Rectum (tissue), 1 donor: ENCODE measurements around the genes MMP25 and IL32.

- PRO-cap: unidirectional peak, plus-strand start at chr16:2340156; bidirectional peak, plus-strand start at chr16:2340361, minus-strand start at chr16:2340257
Measured at GRCh38 chr16:2339395-2340426, 817 bp downstream of the ABCA3 start.

GRCh38 chr16:2482627-2483189 is 7.8 kb downstream of the TBC1D24 start:
- PRO-cap: bidirectional peak, plus-strand start at chr16:2482961, minus-strand start at chr16:2482922

DNA sequence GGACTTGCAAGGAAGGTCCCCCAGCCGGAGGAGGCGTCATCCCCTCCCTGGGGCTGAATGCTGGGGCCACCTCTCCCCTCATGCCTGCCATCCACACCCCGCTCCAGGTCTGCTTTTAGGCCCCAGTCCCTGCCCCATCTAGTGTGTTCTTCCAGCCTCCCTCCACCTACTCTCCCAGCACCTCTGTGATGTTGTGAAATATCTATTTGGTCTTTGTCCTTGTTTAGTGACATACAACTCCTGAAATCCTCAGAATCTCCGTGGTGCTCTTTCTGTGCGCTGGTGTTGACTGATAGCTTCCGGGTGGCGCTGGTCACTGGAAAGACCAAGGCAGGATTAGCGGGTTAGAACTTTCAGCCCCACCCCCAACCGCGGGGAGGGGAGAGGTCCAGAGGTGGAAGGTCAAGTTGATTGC is 10.0 kb downstream of the TBC1D24 start:
- PRO-cap: no peak

DNA sequence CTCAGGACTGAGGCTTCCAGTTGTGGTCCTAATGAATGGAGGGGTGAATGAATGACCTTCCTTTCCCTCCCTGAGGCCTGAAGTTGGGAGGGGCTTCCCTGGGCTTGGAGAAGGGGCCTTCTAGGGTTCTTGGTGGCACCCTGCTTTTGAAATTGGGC is 1.1 kb downstream of the ATP6V0C start:
- PRO-cap: no peak

- PRO-cap: no peak
Measured at GRCh38 chr16:2540285-2541092, 2.7 kb downstream of the PDPK1 start.

DNA sequence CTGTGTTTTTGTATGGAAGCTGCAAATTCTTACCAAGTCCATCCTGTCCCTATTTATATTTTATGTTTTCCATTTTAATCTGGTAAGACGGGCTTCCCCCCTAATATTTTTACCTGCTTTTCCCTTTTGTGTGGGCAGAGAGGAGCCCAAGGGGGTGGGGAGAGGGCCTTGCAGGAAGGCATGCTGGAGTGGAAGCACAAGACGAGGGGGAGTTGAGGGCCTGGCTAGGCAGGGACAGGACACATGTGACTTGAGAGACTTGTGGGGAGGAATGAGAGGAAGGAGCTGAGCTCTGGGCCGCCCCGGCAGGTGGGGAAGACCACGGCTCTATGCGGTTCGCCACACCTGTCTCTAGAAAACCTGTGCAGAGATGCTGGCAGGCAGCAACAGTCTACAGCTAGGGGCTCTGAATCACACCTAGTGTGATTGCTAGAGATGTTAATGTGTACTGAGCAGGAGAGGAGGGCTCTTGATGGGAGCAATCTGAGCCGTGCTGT is 50.1 kb downstream of the PDPK1 start:
- PRO-cap: no peak

GRCh38 chr16:2668171-2668445 is 14.2 kb upstream of the KCTD5 start:
- PRO-cap: no peak

DNA sequence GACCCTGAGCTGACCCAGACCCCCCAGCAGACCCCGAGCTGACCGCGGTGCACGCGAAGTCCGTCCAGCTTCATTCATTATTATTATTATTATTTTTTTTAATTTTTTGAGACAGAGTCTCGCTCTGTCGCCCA is 280 bp upstream of the PRSS27 start:
- PRO-cap: no peak

DNA sequence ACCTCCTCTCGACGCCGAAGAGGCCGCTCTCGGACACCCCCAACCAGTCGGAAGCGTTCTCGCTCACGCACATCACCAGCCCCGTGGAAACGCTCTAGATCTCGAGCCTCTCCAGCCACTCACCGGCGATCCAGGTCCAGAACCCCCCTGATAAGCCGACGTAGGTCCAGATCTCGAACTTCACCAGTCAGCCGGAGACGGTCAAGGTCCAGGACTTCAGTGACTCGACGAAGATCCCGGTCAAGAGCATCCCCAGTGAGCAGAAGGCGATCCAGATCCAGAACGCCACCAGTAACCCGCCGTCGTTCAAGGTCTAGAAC is 11.1 kb downstream of the ELOB start:
- PRO-cap: no peak

DNA sequence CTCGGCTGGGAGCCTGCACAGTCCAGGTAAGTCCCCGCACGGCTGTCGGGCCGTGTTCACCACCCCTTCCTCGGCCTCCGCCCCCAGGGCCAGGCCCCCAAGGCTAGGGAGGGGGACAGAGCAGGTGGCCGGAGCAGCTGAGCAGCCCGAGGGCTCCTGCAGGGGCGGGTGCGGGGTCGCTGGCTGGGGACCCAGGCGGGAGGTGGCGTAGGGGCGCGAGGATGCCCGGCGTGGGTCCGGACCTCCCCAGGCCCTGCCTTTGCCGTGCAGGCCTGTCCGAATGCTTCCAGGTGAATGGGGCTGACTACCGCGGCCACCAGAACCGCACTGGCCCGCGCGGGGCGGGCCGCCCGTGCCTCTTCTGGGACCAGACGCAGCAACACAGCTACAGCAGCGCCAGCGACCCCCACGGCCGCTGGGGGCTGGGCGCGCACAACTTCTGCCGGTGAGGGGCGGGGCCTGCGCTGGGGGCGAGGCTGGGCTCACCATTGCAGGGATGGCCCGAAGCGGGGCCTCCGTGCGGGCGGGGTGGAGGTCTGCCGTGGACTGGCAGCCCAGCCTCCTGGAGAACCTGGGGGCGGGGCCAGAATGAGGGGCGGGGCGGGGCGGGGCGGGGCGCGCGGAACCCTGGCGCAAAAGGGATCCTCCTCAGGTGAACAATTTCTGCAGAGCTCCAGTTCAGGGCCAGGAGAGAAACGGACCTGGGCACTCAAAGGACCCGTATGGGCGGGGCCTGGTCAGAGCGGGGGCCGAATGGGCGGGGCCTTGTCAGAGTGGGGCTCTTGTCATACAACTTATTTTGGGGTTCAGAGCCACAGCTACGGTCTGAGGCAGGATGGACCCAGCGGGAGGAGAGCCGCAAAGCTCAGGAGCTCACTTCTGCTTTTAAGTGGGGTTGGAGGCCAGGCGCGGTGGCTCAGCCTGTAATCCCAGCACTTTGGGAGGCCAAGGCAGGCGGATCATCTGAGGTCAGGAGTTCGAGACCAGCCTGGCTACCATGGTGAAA is 817 bp downstream of the KREMEN2 start:
- PRO-cap: unidirectional peak, plus-strand start at position 676 of the sequence

GRCh38 chr16:2966653-2967296 is 2.4 kb upstream of the PAQR4 start:
- PRO-cap: bidirectional peak, plus-strand start at chr16:2967053, minus-strand start at chr16:2966764

GRCh38 chr16:2970702-2971643 is 1.8 kb downstream of the PAQR4 start:
- PRO-cap: no peak

GRCh38 chr16:2976572-2977222 is 3.5 kb downstream of the PKMYT1 start:
- PRO-cap: no peak

DNA sequence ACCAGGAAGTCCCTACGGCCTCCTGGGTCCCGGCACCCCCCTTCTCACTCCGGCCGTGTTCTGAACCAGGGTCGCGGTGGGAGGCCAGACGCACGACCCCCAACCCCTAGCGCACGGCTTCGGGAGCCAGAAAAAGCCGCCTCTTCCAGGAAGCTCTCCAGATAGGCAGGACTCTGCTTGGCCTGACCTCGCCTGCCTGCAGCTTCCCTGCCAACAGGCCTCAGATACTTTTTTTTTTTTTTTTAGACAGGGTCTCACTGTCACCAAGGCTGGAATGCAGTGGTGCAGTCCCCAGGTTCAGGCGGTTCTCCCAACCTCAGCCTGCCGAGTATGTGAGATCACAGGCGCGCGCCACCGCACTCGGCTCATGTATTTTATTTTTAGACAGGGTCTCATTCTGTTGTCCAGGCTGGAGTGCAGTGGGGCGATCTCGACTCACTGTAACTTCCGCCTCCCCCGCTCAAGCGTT is 603 bp upstream of the PKMYT1 start:
- PRO-cap: unidirectional peak, minus-strand start at position 61 of the sequence

DNA sequence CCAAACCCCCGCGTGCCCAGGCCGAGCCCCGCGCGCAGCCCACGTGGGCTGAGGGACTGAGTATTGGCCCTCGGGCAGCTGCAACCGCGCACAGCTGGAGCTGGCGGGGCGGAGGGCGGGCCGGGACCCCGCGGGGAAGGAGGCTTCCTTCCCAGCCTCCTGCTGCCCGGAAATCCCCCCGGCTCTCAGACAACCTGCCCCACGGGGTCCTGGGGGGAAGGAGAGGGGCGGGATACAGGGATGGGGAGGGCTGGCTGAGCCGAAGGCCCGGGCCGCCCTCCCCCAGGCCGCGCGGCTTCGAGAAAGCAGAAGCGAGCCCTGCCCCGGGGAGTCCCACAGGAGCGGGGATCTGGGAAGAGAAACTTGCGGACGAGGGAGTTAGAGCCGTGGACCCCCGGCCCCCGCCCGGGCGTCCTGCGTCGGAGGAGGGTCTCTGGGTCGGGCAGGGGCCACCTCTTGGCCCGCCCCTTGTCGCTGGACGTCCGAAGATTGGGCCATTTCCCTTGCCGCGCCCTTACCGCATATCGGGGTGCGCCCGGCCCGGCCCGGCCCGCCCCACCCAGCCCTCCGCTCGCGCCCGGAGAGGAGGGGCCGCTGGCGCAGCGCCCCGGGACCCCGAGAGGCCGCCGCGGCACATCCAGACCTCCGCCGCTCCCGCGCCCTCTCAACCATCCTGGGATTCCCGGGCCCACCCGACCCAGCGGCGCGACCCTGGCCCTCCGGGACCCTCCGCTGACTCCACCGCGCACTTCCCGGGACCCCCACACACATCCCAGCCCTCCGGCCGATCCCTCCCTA is at the start of gene MMP25:
MMP25 (plus strand) TSS at position 558 of the 798 bp plus-strand sequence.
- PRO-cap: bidirectional peak, plus-strand start at position 338 of the sequence, minus-strand start at position 299 of the sequence

DNA sequence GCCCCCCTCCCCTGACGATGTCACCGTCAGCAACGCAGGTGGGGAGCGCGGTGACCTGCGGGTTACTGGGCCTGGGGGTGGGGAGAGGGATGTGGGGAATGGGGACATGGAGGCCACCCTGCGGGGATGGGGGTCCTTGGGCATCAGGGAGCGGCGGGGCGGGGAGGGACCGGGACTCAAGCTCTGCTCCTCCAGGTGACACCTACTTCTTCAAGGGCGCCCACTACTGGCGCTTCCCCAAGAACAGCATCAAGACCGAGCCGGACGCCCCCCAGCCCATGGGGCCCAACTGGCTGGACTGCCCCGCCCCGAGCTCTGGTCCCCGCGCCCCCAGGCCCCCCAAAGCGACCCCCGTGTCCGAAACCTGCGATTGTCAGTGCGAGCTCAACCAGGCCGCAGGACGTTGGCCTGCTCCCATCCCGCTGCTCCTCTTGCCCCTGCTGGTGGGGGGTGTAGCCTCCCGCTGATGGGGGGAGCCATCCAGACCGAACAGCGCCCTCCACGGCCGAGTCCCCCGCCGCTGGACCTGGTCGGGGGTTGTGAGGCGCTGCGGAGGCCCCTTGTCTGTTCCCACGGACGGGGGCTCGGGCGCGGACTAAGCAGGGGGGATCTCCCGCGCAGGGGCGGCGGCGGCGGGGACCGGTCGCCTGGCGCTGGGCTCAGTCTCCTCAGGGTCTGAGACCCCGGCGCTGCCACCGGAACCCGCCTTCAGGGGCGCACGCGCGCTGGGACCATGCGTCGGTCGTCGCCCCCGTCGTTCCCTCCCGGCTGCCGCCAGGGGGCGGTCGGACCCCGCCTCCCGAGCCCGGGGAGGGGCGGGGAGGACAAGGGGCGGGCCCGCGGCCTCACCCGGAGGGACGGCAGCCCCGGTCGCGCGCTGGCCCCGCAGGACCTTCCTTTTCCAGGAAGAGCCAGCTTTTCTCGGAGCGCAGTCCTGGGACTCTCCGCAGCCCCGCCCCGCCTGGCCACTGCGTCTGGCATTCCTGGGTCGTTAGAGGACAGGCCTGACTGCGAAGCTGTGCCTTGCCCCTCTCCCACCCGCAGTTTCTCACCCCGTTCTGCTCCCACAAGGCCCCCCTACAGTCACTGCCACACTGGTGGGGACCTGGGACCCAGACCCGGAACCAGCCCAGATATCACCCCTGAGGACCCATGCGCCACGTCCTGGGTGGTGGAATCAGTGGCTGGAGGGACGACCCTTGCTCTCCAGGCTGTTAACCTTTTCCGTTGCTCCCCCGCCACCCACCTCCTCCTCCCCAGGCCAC is 6.4 kb upstream of the IL32 start:
- PRO-cap: bidirectional peak, plus-strand start at position 466 of the sequence, minus-strand start at position 405 of the sequence; bidirectional peak, plus-strand start at position 827 of the sequence, minus-strand start at position 763 of the sequence; bidirectional peak, plus-strand start at position 980 of the sequence, minus-strand start at position 894 of the sequence

DNA sequence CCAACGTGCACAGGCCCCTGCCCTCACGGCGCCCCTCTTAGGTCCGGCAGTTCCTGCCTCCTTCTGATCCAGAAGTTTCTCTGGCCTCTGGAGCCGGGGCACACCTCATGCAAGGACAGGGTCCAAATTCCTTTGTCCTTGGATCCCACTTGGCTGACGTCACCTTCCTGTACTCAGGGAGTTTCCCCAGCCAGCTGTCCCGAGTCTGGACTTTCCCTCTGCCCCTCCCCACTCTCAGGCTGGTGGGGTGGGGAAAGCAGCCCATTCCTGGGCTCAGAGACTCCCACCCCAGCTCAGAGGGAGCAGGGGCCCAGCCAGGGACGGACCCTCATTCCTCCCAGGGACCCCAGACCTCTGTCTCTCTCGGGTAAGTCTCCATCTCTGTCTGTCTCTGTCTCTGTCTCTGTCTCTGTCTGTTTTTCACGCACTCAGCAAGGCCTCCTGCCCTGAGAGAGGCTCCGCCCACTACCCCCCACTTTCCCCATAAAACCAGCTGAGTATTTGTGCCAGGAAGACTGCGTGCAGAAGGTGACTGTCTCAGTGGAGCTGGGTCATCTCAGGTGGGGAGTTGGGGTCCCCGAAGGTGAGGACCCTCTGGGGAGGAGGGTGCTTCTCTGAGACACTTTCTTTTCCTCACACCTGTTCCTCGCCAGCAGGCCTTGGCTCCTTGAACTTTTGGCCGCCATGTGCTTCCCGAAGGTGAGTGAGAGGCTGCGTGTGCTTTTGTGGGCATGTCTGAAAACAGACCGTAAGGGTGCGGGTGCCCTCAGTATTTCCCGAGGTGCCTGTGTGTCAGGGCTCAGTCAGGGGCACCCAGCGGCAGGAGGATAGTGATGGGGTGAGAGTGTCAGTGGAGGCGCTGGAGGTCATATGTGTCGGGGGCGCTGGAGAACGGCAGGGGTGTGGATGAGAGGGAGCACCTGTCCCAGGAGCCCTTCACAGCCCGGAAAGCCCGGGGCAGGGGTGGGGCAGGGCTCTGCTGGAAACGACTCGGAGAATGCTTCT is at the start of gene IL32:
IL32 (plus strand) TSS at position 513 of the 1,005 bp plus-strand sequence.
- PRO-cap: bidirectional peak, plus-strand start at position 237 of the sequence, minus-strand start at position 65 of the sequence; bidirectional peak, plus-strand start at position 512 of the sequence, minus-strand start at position 448 of the sequence; bidirectional peak, plus-strand start at position 971 of the sequence, minus-strand start at position 950 of the sequence

GRCh38 chr16:3070062-3070440 is 4.6 kb downstream of the IL32 start:
- PRO-cap: no peak

DNA sequence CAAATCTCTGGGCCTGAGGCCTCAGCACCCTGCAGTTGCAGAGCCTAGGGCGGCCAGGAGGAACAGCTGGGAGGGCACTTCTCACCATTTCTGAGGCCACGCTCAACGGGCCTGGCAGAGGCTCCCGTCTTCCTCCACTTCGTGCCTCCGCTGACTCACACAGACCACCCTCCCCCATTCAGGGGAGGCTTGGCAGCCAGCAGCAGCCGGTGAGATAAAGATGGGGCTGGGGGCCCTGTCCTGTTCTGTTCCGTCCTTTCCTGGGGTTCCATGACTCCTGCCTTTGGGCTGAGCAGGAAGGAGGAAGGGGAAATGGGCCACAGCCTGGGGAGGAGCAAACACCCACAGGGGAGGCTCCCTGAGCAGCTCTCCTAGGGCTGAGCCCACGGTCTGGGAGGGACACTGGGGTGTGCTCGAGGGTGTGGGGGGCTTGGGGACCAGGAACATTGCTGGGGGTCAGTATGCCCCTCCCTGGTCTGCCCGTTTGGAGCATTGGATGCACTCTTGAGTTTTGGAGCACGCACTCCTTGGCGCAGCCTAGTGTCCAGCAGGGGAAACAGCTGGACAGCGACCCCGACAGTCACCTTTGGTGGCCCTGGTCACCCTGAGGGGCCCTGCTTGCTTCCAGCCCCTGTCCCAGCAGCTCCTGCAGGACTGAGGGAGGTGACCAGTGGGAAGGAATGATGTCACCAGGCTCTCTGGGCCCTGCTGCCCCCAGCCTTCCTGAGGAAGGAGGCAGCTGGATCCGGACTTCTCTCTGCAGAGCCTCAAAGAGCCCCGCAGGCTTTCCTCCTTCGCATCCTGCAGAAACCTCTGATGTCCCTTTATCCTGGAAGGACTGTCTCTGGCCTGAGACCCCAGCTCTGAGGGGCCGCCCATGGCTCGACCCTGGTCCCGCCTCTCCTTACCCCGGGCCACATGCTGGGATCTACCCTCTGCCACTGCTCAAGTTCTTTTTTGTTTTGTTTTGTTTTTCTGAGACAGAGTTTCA is 12.0 kb downstream of the ZSCAN10 start:
- PRO-cap: unidirectional peak, minus-strand start at position 285 of the sequence; unidirectional peak, minus-strand start at position 656 of the sequence

- PRO-cap: no peak
Measured at GRCh38 chr16:3137234-3137656, 2.4 kb downstream of the ZNF213 start.